ENCODE measurements around the genes CDKN1B and DDX47.

DNA sequence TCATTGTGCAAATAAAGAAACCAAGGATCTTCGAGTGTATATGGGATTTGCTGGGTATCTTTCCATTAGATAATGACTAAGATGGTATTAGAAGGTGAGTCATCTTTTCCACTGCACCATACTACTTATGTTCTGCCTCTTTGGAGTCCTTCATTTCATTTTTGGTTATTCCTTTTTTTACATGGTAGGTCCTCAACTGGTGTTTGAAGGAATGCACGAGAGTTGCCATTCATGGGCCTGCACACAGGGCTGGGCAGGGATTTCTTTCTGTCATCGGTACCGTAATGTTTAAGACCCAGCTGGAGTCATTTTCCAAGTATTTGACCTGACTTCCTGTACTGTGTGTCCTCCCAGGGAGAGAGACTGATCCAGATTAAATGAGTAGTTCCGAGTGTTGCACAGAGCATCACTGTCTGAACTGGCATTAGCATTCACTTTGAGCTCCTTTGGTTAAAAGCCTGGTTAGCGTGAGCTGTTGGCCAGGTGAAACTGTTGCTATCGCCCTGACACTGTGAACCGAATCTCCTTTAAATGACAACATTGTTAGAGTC is 85.8 kb downstream of the BORCS5 start:
- RRBS, result no CpG with 5 or more reads among the region's 8 CpGs

DNA sequence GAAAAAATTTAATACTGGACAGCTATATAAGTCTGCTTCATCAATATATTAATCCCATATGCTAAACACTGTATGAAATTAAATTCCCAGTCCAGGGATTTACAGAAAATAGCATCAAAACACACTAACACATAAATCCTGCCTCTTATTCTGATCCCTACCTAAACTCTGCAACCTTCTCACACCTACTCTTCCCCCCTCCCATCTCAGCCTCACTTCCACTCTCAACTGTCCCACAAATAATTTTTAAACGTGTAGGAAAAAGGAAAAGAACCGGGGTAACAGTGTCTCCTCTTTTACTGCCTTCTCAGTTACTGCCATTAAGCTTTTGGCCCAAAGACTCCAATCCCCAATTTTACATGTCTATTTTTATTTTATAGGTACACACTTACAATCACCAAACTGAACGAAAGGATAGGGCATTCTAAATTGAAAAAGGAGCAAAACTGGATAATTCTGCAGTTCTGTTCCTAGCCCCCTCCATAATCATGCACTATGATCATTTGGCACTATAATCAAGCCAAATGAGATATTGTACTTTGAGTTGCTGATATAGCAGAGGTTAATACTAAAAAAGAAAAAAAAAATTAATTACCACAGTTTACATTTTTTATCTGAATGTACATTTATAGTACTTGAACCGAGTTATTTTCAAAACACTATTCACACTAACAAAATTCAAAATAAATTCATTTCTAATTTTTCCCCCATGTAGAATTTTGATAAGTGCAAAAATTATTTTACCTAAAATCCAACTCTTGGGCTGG is 2.8 kb downstream of the DUSP16 start:
- RRBS, result no CpG with 5 or more reads among the region's 4 CpGs

DNA sequence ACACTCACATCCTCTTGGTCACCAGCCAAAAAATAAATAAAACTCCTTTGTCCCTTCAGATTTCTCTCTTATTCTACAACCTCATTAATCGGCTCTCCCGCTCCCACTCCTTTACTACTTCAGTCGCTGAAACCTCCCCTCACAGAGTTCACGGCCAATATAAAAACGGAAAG is 220 bp downstream of the GPR19 start:
- RRBS, result no CpG with 5 or more reads among the region's 5 CpGs

GRCh38 chr12:12716250-12716623 is 931 bp upstream of the CDKN1B start:
- RRBS, result no CpG with 5 or more reads among the region's 7 CpGs

GRCh38 chr12:12717284-12717892 is at the start of gene CDKN1B:
CDKN1B (plus strand) TSS chr12:12717368.
- RRBS, result no CpG with 5 or more reads among the region's 58 CpGs

- RRBS, result no CpG with 5 or more reads among the region's 4 CpGs
Measured at GRCh38 chr12:12722065-12723192, 5.3 kb downstream of the CDKN1B start.

- RRBS, result 2% methylated on average over 15 of the region's 87 CpGs
Measured at GRCh38 chr12:12723329-12724358, 6.5 kb downstream of the CDKN1B start.

DNA sequence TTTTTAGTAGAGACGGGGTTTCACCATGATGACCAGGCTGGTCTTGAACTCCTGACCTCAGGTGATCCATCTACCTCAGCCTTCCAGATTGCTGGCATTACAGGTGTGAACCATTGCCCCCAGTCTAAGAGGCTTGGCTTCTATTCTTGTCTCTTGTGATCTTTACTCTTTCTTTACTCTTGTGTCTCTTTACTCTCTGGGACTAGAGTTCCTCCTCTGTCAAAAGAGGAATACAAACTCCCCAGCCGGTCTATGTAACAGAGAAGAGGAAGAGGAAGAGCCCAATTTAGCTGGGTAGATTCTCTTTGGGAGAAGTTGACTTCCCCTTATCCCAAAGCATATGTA is 4.0 kb upstream of the DDX47 start:
- RRBS, result no CpG with 5 or more reads among the region's 2 CpGs

- RRBS, result 2% methylated on average over 12 of the region's 33 CpGs
Measured at GRCh38 chr12:12813067-12813614, at the start of gene DDX47. DDX47 (plus strand) TSS chr12:12813346.

DNA sequence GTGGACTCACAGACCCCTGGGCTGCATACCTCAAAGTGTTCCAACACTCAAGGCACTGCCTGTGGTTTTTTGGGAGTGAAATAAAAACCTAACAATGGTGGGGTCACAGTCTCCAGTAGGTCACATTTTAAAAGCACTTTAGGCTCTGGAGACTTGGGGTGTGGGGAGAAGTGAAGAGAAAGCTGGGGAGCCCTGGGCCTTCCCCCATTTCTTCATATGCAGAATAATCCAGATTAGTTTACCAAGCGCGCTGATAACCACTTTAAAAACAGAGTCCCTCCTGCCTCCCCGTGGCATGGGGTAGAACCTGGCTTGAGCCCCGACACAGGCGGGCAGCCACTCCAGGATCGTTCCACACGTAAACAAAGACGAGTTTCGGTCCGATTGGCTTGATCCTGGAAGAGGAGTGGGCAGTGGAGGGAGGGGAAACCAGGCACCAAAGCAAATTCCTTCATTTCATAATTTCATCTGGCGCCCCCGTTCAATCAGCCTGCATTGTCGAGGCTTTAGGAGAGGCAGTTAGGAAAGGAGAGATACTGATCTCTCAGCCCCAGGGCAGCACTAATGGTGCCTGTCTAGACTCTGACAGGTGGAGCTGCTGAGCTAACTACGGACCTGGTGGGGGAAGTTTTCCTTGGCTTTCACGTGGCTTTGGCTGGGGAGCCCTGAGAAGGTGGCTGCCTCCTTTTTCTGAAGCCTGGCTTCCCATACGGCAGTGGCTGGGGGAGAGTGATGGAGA is 871 bp upstream of the GPRC5A start:
- RRBS, result no CpG with 5 or more reads among the region's 16 CpGs

GRCh38 chr12:12903385-12904452 is 12.4 kb downstream of the GPRC5A start:
- RRBS, result no CpG with 5 or more reads among the region's 16 CpGs

- RRBS, result no CpG with 5 or more reads among the region's 36 CpGs
Measured at GRCh38 chr12:12926845-12928078, 24.7 kb downstream of the GPRC5D start.

DNA sequence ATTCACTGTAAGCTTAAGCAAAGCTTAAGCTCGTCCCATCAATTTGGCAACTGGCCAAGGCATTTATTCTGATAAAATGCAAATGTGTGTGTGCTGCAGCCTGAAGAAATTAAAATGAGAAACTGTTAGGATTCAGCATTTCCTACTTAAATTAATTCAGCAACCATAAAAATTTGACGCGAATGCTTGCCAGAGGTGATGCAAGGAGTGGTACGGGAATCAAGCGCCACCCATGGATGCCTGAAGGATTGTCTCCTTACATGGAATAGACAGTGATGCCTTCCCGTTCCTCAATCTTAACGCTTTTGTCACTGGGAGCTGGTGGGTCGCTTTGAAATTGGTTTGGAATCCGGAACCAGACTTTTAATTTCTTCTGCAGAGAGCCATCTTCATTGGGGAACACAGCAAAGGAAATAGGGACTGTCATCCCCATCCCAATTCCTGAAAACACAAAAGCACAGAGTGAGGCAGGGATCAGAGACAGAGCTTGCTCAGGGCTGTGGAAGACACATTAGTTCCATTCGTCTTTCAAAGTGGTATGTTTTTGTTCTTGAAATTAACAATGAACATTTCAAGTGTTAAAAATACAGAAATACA is 13.1 kb downstream of the HEBP1 start:
- RRBS, result no CpG with 5 or more reads among the region's 10 CpGs

DNA sequence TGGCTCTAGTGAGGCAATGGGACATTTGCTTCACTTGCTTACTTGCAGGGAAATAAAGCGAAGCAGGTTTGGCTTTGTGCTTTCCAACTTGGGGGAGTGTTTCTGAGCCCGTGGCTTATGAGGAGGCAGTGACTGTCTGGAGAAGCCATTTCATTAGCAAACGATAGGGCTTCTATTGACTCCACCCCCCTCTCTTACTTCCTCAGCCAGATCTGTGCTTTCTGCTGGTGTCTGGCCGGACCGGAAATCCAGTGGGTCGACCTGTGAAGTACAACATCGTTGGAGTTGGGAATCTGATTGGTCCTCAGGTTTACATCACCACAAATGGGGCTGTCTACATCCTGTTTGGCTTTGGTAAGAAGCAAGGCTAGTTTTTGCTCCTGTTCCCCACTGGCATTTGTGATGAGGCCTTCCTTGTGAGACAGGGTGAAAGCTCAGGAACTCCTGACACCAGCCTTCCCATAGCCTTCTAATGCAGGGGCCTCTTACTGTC is 22.3 kb downstream of the FAM234B start:
- RRBS, result no CpG with 5 or more reads among the region's 7 CpGs

DNA sequence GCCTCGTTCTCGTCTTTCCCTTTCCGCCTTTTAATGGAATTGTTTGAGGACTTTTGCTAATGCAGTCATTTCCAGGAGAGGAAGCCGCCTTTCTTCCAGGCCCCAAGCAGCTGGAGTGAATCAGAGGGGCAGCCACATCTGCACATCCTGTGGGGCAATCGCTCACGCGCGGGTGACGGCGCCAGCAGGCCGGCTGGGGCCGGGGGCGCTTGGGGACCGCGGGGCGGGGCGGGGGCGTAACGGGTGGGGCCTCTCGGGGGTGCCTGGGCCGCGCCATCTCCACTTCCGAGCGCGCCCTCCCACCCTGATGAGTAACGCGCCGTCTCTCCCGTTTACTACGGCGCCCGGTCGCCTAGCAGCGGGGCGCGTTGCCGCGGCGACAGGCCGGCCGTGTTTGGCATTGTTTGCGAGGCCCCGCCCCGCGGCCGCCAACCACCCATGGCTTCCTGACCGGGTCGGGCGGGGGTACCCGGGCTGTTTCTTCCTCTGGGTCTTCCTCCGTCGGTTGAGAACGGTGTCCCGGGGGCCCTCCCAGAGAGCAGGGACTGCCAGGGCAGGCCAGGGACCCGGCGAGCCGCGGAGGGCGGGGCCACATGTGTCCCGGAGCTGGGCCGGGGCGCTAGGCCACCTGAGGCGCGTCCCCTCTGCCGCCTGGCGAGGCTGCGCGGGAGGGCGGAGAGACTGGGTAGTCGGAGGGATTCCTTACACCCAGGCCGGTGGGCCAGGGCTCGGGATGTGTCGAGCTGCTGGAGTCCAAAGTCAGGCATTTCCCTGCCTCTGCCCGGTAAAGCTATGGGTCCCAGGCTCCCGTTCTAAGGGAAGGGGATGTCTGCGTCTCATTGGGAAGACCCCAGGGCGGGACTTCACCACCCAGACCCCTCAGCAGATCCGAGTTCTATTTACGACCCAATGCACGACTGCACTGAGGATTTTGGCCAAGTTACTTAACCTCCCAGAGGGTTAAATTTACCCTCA is 2.2 kb downstream of the GSG1 start:
- RRBS, result 4% methylated on average over 25 of the region's 80 CpGs

DNA sequence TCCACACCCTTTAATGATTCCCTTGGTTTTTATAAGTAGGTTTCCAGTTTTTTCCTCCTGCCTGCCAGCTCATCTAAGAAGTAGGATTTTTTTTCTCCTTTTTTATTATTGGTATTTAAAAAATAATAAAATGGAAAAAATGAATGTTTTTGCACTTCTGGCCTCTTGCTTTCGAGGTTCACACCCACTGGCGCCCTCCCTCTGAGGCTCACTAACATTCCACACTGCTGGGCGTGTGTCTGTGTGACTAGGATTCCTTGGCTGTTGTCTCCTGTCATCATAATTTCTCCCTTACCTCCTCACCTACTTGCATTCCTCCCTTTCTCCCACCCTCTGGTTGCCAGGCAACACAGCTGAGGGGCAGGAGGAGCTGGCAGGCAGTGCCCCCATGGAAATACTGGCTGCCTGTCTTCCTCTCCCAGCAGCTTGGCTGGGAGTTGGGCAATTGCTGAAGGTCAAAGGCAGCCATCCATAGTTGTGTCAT is 24.7 kb upstream of the EMP1 start:
- RRBS, result no CpG with 5 or more reads among the region's 3 CpGs

DNA sequence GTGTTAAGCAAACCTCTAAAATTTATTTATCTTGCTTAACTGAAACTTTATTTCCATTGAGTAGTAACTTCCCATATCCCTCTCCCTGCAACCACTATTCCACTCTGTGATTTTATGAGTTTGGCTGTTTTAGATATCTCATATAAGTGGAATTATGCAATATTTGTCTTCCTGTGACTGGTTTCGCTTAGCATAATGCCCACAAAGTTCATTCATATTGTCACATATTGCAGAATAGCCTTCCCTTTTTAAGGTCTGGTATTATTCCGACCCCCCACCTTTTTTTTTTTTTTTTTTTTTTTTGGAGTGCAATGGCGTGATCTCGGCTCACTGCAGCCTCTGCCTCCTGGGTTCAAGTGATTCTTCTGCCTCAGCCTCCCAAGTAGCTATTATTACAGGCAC is 247.6 kb downstream of the EMP1 start:
- RRBS, result no CpG with 5 or more reads among the region's 4 CpGs

GRCh38 chr12:13956858-13957162 is 24.6 kb downstream of the GRIN2B start:
- RRBS, result no CpG with 5 or more reads among the region's 2 CpGs

DNA sequence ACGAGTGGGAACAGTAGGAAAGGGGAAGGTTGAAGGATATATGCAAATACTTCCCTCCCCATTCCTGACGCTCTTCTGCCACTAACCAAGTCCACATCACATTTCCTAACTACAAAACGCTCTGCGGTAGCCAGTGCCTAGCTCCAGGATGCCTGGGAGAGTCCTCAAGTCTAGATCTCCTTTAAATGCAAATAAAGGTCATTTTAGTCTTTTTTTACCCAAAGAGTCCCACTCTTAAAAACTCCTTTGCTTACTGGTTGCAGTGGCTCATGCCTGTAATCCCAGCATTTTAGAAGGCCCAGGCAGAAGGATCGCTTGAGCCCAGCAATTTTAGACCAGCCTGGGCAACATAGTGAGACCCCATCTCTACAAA is 153.1 kb upstream of the ATF7IP start:
- RRBS, result no CpG with 5 or more reads among the region's 5 CpGs